SK-MEL-5 (cell line): ENCODE measurements around a stretch of chr15.

DNA sequence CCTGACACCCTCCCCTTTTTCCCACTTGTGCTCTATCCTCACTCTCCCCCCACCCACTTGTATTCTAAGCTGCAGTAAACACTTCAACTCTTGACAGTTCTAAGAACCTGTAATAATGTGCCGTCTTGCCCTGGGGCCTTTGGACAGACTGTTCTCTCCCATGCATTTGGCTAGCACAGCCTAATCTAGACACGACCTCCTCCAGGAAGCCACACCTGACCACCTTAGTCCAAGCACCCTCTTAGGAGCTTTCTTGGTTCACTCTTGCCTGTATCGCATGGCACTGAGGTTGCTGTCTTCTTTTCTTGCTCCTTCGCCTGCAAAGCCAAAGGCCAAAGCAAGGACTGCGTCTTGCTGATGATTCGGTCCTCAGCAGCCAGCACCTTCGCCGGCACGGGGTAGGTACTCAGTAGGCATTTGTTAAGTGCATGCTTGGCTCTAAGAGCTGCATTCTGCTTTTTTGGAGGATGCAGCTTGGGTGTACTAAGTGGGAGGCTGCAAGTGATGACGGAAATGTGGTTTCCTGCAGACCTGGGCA is 2.1 kb upstream of the ZNF710 start:
RAMPAGE:
- cytosol, long total RNA = no peak
- long total RNA = no peak
- nucleus, long total RNA = no peak

RAMPAGE:
- cytosol, long total RNA = no peak
- long total RNA = no peak
- nucleus, long total RNA = no peak
Observed at GRCh38 chr15:90035467-90035894, 34.4 kb downstream of the ZNF710 start.

DNA sequence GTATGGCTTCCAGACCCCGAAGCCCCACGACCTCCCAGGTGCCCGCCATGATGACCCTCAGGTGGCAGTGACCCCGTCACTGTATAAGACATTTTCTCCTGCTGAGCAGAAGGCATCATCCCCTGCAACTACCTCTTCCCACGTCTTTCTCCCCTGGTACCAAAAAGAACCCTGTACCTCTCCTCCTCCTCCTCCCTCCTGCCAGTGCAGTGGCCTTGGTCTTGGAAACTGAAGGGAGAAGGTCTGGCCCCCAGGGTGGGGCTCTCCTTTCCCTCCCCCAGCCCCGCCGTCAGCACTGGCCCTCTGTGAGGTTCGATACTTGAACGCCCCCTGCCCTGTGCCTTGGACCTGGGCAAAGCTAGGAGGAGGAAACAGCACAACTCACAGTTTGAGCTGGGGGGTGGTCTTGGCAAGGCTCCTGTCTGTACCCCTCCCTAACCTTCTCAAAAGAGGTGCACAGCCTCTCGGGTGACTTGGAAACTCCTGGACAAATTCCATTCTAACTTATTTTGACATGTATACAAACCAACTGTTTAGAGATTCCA is 20.6 kb downstream of the IDH2 start:
RAMPAGE:
- cytosol, long total RNA = no peak
- long total RNA = no peak
- nucleus, long total RNA = no peak

GRCh38 chr15:90095649-90096073 is 6.6 kb downstream of the IDH2 start:
RAMPAGE:
- cytosol, long total RNA = no peak
- long total RNA = no peak
- nucleus, long total RNA = no peak

GRCh38 chr15:90126588-90127134 is 24.4 kb upstream of the IDH2 start:
RAMPAGE:
- cytosol, long total RNA = no peak
- long total RNA = no peak
- nucleus, long total RNA = no peak

GRCh38 chr15:90230801-90231784 is 2.6 kb downstream of the CIB1 start:
RAMPAGE:
- cytosol, long total RNA = no peak
- long total RNA = no peak
- nucleus, long total RNA = no peak

DNA sequence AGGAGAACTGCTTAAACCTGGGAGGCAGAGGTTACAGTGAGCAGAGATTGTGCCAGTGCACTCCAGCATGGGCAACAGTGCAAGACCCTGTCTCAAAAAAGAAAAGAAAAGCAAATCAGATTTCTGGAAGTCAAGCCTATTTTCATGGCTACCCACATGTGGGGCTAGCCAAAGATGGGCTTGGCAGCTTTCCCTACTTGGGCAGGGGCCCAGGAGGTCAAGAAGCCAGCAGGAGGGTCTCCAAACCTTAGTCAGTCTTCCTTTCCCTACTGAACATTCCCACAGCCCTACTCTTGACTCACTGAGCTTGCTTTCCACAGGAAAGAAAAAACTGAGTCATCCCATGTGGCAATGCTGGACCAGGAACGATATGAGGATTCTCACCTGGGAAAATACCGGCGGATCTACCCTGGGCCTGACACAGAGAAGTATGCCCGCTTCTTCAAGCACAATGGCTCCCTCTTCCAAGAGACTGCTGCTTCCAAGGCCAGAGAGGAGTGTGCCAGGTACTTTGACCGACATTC is 3.7 kb upstream of the NGRN start:
RAMPAGE:
- cytosol, long total RNA = no peak
- long total RNA = no peak
- nucleus, long total RNA = no peak

GRCh38 chr15:90291572-90292160 is 26.2 kb downstream of the NGRN start:
RAMPAGE:
- cytosol, long total RNA = no peak
- long total RNA = no peak
- nucleus, long total RNA = no peak

DNA sequence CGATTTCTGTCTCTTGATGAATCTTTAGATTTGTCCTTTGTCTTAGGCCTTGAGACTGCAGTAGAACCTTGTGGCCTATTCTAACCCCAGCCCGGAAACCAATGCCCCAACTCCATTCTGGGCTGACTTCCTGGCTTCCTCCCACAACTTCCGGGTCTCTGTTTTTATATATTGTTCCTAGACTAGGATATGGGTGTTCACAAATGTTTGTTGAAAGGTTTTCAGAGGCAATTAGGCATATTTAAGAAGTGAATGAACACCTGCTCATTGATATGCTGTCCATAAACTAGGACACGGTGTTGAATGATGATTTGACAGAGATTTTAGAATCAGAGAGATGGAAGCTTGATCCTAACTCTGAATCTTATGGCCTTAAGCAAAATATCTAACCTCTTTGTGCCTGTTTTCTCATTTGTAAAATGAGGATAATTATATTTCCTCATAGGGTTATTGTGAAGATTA is 11.0 kb upstream of the IQGAP1 start:
RAMPAGE:
- cytosol, long total RNA = no peak
- long total RNA = no peak
- nucleus, long total RNA = no peak

RAMPAGE:
- cytosol, long total RNA = no peak
- long total RNA = no peak
- nucleus, long total RNA = no peak
Observed at GRCh38 chr15:90391602-90392605, 3.9 kb downstream of the IQGAP1 start.

DNA sequence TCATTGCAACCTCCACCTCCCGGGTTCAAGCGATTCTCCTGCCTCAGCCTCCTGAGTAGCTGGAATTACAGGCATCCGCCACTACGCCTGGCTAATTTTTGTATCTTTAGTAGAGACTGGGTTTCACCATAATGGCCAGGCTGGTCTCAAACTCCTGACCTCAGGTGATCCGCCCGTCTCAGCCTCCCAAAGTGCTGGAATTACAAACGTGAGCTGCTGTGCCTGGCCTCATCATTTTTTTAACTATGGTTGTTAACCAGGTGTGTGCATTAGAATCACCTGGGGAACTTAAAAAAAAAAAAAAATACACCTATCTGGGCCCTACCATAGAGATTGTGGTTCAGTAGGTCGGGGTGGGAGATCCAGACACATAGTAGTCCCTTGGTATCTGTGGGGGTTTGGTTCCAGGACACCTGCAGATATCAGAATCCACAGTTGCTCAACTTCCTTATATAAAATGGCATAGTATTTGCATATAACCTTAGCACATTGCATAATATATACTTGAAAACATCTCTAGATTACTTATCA is 4.8 kb downstream of the IQGAP1 start:
RAMPAGE:
- cytosol, long total RNA = no peak
- long total RNA = no peak
- nucleus, long total RNA = no peak

DNA sequence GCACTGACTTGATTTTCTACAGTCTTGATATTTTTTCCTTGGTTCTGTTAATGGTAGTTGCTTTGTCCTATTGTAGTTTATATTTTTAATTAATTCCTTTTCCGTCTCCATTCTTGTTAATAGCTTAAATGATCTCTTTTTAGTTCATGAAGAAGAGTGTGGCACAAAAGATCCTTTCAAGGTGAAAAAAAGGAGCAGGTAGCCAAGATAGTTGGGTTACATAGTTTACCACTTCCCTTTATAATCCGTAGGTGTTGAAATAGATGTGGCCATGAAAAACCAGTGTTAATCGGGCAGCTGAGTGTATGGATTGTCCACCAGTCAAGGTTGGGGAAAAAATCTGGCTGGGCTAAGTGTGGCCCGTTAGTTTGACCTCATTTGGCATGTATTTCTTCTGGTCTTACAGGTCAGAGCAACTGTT is 12.3 kb downstream of the IQGAP1 start:
RAMPAGE:
- cytosol, long total RNA = no peak
- long total RNA = no peak
- nucleus, long total RNA = no peak

RAMPAGE:
- cytosol, long total RNA = no peak
- long total RNA = no peak
- nucleus, long total RNA = no peak
Observed at GRCh38 chr15:90414741-90415010, 26.6 kb downstream of the IQGAP1 start.

GRCh38 chr15:90564023-90564700 is 34.4 kb downstream of the CRTC3 start:
RAMPAGE:
- cytosol, long total RNA = no peak
- long total RNA = no peak
- nucleus, long total RNA = no peak

DNA sequence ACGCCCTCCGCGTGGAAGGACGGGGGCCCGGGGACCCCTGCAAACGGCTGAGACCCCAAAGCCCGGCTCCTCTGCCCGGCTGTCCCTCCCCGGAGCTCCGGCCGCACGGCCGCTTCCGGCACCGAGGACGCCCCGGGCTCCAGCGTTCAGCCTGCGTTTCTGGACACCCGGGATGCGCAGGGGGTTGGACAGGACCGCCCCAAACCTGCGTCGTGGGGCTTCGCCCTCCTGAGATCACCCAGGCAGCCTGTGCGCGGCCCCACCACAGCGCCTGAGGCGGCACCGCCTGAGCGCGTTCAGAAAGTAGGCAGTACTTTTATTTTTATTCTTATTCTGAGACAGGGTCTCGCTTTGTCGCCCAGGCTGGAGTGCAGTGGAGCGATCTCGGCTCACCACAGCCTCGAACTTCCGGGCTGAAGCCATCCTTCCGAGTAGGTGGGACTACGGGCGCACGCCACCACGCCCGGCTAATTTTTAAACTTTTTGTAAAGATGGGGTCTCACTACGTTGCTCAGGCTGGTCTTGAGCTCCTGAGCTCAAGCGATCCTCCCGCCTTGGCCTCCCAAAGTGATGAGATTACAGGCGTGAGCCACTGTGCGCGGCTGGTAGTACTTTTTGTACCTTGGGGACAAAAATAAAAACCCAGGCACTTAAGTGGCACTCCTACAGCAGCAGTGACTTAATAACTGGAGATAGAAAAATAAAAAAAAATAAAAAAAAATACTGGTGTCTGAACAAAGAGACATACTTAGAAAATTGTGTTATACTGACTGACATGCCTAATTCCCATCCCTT is 51.4 kb upstream of the BLM start:
RAMPAGE:
- cytosol, long total RNA = no peak
- long total RNA = no peak
- nucleus, long total RNA = no peak

DNA sequence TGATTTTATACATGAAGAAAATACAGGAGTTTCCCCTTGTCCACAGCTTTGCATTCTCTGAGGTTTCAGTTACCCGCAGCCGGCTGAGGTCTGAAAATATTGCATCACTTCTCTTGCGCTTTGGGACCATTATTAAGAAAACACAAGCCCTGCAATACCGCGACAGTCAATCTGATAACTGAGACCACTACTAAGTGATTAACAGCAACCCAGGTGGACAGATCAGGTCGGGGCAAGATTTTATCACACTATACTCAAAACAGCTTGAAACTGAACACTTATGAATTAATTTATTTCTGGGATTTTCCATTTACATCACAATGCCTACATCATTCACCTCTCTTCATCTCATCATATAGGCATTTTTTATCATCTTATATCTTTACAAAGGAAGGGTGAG is 33.1 kb downstream of the BLM start:
RAMPAGE:
- cytosol, long total RNA = no peak
- long total RNA = no peak
- nucleus, long total RNA = no peak

GRCh38 chr15:90758539-90759241 is 41.5 kb downstream of the BLM start:
RAMPAGE:
- cytosol, long total RNA = no peak
- long total RNA = no peak
- nucleus, long total RNA = no peak

GRCh38 chr15:90790142-90790606 is 73.0 kb downstream of the BLM start:
RAMPAGE:
- cytosol, long total RNA = no peak
- long total RNA = no peak
- nucleus, long total RNA = no peak

DNA sequence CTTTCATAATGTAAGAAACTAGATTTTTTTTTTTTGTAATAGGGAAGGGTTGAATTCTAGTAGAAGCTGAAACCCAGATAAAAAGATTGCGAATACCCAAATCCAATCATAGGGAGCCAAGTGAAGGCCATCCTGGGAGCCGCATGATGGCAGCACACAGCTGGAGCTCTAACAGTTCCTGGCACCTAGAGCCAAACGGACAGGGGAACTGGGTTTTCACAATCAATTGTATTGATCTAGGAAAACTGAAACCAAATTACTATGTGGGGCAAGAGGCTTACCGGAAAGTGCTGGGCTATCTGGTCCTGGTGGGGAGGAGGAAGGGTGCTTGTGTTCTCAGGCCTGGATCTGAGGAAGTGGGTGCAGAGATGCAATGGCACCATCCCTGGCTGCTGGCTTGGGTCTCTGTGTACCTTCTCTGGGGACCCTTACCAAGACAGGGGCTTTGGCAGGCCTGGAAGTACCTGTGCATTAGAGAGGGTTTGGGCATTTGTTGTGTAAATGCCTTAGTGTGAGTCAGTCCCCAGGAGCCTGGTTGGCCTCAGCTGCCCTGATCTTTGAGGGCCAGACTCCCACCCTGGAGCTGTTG is 9.1 kb upstream of the FURIN start:
RAMPAGE:
- cytosol, long total RNA = no peak
- long total RNA = no peak
- nucleus, long total RNA = no peak

DNA sequence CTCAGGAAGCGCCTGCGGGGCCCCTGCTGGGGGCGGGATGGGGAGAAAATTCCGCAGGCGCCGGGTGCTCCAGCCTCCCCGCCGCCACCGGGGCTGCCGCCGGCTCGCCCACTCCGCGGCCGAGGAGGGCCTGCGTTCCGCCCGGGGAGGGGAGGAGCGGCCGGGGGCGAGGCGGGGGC is 3.5 kb downstream of the FURIN start:
RAMPAGE:
- cytosol, long total RNA = no peak
- long total RNA = no peak
- nucleus, long total RNA = no peak